ENCODE data around the gene MFRP.

GRCh38 chr11:118894989-118896347 is 11.8 kb downstream of the CXCR5 start:
- PRO-cap, 2 experiments: no peak in any of the 2 experiments
- RAMPAGE, long total RNA, 4 experiments: start-site peak on the minus strand in 1 of 4 experiments, at chr11:118894796-118895184 at its widest, 5 reads per replicate

DNA sequence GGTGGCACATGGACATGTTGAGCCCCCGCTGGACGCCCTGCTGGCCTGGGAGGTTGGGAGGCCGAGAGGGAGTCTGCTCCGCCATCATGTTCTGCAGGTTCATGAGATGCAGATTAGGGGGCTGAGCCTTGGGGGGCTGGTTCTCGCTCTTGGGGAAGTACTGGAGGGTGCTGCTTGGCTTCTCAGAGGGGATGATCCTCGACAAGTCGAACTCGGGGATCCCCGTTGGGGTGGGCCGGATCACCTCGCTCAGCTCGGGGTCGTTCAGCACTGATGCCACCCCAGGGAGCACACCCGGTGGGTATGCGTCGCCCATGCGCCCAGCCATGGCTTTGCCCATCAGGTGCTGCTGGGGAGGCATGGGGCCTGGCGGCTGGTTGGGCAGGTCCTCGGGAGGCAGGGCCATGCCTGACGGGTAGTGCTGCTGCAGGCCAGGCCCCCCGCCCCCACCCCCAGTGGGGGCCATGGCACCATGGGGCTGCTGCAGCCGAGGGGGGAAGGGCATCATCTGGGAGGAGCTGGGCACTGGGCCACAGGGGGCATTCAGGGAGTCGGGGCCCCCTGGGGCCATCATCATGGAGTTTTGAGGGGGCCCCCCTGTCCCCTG is 15.1 kb downstream of the CXCR5 start:
- PRO-cap, 2 experiments: no peak in any of the 2 experiments
- RAMPAGE, long total RNA, 4 experiments: no peak in any of the 4 experiments

DNA sequence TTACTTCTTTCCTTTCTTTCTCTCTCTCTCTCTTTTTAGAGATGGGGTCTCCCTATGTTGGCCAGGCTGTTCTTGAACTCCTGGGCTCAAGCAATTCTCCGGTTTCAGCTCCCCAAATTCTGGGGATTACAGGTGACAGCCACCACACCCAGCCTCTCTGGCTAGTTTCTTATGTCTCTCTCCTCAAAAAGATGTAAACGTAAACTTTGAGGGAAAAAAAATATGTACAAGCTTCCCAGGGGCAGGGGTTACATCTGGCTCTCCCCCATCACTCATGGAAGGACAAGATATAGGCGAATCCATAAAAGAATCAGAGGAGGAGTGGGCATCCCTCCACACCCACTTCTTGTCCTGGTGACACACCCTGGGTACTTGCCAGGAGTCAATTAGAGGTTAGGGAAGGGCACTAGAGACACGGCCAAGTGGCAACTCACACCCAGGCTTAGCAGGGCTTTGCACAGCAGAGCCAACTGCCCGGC is 19.0 kb downstream of the BCL9L start:
- PRO-cap, 2 experiments: no peak in any of the 2 experiments
- RAMPAGE, long total RNA, 4 experiments: no peak in any of the 4 experiments

- PRO-cap, 2 experiments: no peak in any of the 2 experiments
- RAMPAGE, long total RNA, 4 experiments: no peak in any of the 4 experiments
Measured at GRCh38 chr11:118909860-118910390, 15.8 kb downstream of the BCL9L start.

- PRO-cap, 2 experiments: peak in 2 of 2 experiments; most common plus-strand start chr11:118910678 (in 1); most common minus-strand start chr11:118910542 (in 2)
- RAMPAGE, long total RNA, 4 experiments: start-site peak on the plus strand in 2 of 4 experiments, at chr11:118910636-118910681 at its widest, 7 to 15 reads per replicate
Measured at GRCh38 chr11:118910391-118910972, 15.2 kb downstream of the BCL9L start.

- PRO-cap, 2 experiments: peak in 2 of 2 experiments; most common plus-strand start chr11:118912587 (in 1); most common minus-strand start chr11:118912975 (in 1)
- RAMPAGE, long total RNA, 4 experiments: no peak in any of the 4 experiments
Measured at GRCh38 chr11:118912268-118913268, 13.2 kb downstream of the BCL9L start.

GRCh38 chr11:118915700-118916345 is 9.9 kb downstream of the BCL9L start:
- PRO-cap, 2 experiments: no peak in any of the 2 experiments
- RAMPAGE, long total RNA, 4 experiments: no peak in any of the 4 experiments

- PRO-cap, 2 experiments: no peak in any of the 2 experiments
- RAMPAGE, long total RNA, 4 experiments: no peak in any of the 4 experiments
Measured at GRCh38 chr11:118916346-118917297, 9.1 kb downstream of the BCL9L start.

DNA sequence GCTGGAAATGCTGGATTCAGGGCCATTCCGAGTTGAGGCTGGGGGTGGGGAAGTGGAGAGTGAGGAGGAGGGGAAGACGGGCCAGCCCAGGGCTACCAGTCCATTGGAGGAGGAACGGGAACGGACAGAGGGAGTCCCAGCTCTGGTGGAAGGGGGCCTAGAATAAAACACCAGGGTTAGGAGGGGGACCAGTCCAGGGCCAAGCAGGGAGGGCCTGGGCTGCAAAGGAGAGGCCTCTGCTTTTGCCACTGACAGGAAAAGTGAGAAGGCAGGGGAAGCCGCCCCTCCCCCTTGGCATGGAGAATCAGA is 4.3 kb downstream of the BCL9L start:
- PRO-cap, 2 experiments: peak in 2 of 2 experiments; most common plus-strand start position 98 of the sequence (in 1)
- RAMPAGE, long total RNA, 4 experiments: no peak in any of the 4 experiments

GRCh38 chr11:118923016-118923300 is 2.8 kb downstream of the BCL9L start:
- PRO-cap, 2 experiments: no peak in any of the 2 experiments
- RAMPAGE, long total RNA, 4 experiments: no peak in any of the 4 experiments

DNA sequence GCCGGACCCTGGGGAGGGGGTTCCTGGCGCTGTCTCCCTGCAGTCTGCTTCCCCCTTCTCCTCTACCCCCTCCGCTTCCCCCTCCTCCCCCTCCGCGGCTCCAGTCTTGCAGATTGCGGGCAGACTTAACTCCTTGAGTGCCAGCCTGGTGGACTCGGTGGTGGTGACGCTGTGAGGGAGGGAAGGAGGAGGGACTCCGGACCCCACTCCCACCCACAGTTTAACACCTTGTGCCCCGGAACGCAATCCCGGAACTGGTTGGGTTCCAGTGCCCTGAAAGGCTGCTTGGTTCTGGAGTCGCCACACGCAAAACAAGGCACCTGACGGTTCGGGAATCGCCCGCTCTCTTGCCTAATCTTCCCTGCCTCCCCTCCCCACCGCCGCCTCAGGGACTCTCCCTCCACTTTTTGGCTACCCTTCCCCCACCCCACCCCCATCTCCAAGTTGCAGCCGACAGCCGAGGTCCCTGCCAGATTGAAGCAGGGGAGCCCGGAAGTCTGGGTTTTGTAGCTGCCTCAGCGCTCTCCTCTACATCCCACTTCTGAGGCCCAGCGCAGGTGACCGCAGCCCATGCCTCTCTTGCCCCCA is 3.9 kb upstream of the BCL9L start:
- PRO-cap, 2 experiments: peak in 1 of 2 experiments; most common plus-strand start position 253 of the sequence (in 1); most common minus-strand start position 73 of the sequence (in 1)
- RAMPAGE, long total RNA, 4 experiments: no peak in any of the 4 experiments

GRCh38 chr11:119015944-119016840 is 2.0 kb downstream of the RPS25 start:
- PRO-cap, 2 experiments: no peak in any of the 2 experiments
- RAMPAGE, long total RNA, 4 experiments: no peak in any of the 4 experiments

DNA sequence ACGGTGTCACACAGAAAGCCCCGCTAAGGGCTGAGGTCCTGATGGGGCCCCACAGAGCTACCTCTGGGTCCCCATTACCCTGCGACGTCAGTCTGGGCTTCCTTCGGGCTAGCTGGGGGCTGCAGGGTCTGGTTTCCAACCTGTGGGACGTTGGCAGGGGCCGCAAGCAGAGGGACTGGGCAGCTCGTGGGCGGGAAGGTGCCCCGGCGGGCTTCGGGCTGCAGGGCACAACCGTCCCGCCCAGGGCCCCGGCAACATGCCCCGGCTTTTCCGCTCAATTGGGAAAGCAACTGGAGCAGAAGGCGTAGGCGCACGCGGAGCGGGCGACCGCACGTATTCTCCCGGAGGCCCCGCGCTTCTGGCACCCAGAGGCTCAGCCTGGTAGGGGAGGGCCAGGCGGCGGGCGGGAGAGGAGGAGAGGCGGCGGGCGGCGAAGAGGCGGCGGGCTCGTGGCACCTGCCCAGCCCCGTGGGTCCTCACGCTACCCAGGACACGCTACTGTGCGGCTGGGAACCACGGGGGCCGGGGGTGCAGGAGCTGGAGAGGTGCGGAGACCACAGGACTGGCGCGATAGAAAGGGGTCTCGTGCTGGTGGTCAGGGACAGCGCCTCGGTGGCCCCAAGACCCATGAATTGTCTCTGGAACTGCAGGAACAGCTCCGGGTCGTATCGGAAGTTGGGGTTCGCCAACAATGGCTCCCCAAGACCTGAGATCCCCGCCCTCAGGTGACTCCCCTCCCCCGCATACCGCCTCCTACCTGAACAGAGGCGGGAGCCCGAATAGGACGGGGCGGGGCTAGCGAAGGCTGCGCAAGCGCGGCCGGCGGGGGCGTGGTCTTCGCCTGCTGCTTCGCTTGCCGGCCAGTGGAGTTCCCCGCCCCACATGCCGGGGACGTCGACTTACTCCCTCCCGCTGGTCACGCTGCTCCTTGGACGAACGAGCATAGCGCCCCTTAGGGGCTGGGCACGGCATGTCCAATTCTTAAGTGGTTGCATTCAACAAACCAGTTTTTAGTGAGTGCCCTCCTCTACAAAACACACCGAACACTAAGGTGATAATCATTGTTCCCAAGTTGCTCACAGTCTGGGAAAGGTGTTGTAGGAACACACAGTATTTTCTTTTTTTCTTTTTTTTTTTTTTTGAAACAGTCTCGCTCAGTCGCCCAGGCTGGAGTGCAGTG is 11.9 kb downstream of the TRAPPC4 start:
- PRO-cap, 2 experiments: peak in 2 of 2 experiments; most common plus-strand start position 376 of the sequence (in 1); most common minus-strand start position 360 of the sequence (in 1)
- RAMPAGE, long total RNA, 4 experiments: start-site peak on the minus strand in 2 of 4 experiments, centred at positions 774 to 778 of the sequence, 62 to 137 reads per replicate

DNA sequence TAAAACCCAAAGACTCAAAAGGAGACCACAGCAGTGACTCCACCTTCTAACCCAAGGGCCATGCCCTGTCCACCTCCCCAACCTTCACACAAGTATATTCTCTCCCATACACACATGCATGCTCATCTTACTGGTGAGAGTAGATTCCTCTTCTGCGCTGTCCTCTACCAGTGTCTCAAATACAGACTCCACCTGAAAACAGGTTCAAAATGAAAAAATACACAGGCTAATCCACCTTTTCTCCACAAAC is 7.4 kb downstream of the HYOU1 start:
- PRO-cap, 2 experiments: no peak in any of the 2 experiments
- RAMPAGE, long total RNA, 4 experiments: no peak in any of the 4 experiments

GRCh38 chr11:119068030-119068301 is 348 bp downstream of the VPS11 start:
- PRO-cap, 2 experiments: no peak in any of the 2 experiments
- RAMPAGE, long total RNA, 4 experiments: no peak in any of the 4 experiments

GRCh38 chr11:119346434-119346743 is at the start of gene MFRP:
TSS of gene MFRP (minus strand) at chr11:119346705.
- PRO-cap, 2 experiments: no peak in any of the 2 experiments
- RAMPAGE, long total RNA, 4 experiments: no peak in any of the 4 experiments

DNA sequence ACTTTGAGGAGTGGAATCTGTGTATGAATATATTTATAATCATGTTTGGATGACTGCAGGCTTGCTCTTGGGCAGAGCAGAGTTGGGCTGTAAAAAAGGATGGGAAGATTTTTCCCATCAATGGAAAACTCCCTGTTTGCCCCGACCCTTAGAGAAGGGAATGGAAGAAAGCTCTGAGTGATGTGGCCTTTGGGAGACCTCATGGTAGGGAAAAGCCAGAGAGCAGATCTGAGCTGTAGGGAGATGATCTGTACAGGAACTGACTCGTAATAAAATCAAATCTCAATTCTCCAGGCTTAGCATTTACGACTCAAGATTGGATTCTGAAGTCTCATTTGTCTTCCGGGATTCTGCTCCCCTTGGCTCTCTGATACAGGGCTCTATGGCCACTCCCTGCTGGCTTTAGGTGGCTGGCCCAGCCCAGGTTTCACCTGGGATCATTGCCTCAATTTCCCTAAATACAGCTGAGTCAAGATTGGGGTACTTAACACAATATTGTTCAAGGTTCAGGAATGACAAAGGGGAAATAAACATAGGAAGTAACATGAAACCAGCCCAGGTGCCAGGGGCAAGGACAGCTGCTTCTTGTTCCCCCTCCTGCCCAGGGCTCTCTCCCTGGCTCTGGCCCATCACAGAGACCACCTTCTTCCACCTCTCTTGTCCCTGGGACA is 38.3 kb upstream of the THY1 start:
- PRO-cap, 2 experiments: no peak in any of the 2 experiments
- RAMPAGE, long total RNA, 4 experiments: no peak in any of the 4 experiments

DNA sequence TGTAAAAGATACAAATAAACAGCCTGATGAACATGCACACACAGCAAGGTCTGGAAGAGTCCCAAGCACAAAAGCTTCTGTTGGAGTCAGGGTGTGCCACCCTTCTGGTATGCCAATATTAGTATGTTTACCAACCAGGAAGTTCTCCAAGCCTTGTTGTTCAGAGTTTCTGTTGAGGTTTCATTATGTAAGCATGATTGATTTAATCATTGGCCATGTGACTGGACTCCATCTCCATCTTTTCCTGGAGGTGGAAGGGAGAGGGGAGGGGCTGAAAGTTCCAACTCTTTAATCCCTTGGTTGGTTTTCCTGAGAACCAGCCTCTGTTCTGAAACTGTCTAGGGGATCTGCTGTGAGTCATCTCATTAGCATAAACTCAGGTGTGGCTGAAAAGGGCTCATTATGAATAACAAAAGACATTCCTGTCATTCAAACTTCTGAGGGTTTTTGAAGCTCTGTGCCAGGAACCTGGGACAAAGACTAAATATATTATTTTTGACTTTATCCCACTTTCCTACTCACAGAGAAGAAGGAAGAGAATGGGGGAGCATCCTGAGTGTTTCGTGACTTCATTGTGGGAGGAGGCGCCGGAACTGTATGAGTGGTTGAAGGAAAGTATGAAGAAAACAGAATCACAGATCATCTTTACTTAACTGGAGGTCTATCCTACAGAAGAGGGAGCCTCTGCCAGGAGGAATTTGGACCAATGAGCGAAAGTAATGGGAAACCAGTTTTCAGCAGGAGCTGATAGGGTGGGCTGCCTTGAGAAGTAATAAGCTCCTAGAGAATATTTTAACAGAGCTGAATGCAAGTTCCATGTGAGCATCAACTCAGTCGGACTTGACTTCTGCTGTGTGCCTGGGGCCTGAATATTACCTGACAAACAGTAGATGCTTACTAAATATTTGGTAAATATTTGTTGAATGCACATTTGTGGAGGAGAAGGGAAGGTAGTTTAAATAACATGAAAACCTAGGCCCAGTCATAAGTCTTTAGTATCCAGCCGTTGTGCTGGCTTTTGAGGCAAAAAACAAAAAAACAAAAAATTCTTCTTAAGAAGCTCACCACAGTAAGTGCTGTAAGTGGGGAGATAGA is 138.0 kb downstream of the NECTIN1 start:
- PRO-cap, 2 experiments: no peak in any of the 2 experiments
- RAMPAGE, long total RNA, 4 experiments: no peak in any of the 4 experiments

DNA sequence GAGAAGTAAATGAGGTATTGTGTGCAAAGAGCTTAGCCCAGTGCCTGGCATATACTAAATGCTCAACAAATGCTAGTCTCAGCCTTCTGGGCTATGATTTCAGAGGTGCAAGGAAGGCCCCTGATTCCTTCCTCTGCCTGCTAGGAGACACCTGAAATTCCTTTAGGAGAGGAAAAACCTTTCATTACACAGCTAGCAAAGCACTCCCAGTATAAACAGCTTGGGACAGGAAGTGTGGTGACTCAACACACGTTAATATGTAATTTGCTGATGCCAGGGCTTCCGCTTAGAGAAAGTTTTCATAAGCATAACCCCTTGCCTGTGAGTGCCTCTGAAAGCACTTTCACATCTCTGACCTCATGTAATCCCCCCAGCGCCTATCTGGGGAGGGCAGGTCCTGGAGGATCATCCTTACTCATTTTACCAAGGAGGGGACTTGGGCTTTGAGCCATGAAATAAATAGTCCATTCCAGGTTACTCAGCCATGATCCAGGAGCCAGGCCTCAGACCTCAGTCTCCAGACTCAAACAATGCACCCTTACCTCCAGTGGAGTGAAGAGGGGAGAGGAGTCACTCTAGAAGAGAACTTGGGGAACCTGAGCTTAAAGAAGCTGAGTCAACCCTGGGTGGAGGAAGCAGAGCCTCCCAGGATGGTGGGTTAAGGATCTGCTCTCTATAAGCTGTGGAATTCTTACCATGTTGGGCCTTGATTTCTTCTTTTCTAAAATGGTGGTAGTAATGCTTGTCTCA is 113.4 kb downstream of the NECTIN1 start:
- PRO-cap, 2 experiments: no peak in any of the 2 experiments
- RAMPAGE, long total RNA, 4 experiments: no peak in any of the 4 experiments

GRCh38 chr11:119662573-119663105 is 66.4 kb downstream of the NECTIN1 start:
- PRO-cap, 2 experiments: no peak in any of the 2 experiments
- RAMPAGE, long total RNA, 4 experiments: no peak in any of the 4 experiments

Measured in upper lobe of left lung (tissue), 5 donors.